M059J (cell line): ENCODE measurements around a stretch of chr19.

- RAMPAGE, long total RNA: no peak
These were observed 13.3 kb downstream of the ARRDC2 start for GRCh38 chr19:18021026-18021948.

GRCh38 chr19:18155316-18156226 is 2.6 kb downstream of the PIK3R2 start:
- RAMPAGE, long total RNA: no peak

GRCh38 chr19:18157161-18157494 is 4.2 kb downstream of the PIK3R2 start:
- RAMPAGE, long total RNA: no peak

- RAMPAGE, long total RNA: no peak
These were observed 5.6 kb downstream of the IFI30 start for GRCh38 chr19:18179178-18179712.

DNA sequence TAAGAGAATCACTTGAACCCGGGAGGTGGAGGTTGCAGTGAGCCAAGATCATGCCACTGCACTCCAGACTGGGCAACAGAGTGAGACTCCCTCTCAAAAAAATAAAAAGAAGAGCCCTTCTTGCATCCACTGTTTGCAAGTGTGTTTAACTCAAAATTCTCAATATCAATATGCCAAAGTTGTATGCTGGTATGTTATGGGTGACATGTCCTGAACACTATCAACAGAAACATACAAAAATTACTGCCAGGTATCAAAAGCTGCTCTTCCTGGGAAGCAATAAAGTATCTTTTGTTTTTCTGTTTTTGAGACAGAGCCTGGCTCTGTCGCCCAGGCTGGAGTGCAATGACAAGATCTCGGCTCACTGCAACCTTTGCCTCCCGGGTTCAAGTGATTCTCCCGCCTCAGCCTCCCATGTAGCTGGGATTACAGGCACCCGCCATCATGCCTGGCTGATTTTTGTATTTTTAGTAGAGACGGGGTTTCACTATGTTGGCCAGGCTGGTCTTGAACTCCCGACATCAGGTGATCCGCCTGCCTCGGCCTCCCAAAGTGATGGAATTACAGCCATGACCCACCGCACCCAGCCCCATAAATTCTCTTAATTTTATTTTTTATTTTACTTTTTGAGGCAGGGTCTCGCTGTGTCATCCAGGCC is 6.3 kb upstream of the MPV17L2 start:
- RAMPAGE, long total RNA: no peak

- RAMPAGE, long total RNA: no peak
These were observed 770 bp downstream of the MPV17L2 start for GRCh38 chr19:18193539-18194436.

DNA sequence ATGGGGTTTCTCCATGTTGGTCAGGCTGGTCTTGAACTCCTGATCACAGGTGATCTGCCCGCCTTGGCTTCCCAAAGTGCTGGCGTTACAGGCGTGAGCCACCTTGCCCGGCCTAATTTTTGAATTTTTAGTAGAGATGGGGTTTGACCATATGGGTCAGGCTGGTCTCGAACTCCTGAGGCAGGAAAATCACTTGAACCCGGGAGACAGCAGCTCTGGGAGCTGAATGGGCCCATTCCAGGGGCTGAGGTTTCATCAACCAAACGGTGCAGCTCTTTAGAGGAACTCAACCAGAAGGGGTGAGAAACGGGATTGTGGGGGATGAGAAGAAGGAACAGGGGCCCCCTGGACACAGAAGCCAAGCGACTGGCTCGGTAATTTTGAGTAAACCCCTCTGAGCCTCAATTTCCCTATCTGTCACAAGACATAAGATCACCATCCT is 712 bp downstream of the IQCN start:
- RAMPAGE, long total RNA: no peak

- RAMPAGE, long total RNA: no peak
These were observed 712 bp downstream of the PGPEP1 start for GRCh38 chr19:18340974-18341646.

- RAMPAGE, long total RNA: no peak
These were observed 4.4 kb downstream of the GDF15 start for GRCh38 chr19:18390026-18391060.

DNA sequence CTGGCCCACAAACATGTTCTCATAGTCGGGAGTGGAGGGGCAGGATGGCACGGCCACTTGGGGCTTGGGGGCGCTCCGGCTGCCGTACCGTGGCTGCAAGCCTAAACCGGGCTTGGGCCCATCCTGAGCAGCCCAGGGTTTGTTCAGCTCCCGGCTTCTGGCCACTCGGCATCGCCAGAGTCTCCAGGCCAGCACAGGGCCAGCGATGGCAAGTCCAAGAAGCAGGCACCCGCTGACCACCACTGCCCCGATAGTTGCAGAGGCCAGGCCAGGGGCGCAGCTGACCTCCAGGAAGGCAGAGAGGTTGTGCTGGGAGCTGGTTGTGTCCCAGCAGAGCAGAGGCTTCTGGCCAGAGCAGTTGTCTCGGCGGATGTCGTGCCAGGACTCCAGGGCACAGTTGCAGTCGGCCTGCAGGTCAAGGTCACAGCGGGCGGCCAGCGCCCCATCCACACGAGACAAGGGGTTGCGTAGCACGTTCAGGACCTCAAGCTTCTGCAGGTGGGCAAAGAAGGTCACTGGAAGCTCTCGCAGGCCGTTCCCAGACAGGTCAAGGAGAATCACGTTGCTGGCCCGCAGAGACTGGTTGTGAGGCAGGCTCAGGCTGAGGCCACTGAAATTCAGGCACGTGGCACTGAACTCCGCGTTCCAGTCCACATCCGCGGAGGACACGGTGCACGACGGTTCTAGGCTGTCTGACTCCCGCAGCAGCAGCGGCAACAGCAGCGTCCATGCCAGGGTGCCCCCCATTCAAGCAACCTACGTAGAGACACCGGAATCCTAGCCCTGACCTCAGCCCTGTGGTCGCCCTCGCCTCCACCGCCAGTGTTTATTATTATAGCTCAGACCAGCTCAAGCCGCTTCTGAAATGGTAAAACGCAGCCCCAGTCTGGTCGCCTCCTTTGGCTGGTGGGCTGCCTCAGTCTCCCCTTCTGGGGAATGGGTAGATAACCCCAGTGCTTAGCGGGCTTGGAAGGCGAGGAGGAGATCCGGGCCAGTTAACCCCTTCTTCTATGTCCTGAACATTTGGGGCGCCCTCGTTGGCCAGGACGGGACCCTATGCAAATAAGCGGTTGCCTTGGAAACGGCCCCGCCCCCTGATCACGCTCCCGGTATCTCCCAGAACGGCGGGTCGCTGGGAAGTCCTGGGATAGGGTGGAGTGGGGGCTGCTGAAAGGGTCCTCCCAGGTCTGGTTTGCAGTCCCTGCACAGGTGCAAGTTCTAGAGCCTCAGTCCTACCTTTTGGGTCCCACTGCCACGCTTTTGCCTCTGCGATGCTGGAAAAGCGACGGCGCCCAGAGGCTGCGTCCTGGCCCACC is 747 bp downstream of the LRRC25 start:
- RAMPAGE, long total RNA: no peak

DNA sequence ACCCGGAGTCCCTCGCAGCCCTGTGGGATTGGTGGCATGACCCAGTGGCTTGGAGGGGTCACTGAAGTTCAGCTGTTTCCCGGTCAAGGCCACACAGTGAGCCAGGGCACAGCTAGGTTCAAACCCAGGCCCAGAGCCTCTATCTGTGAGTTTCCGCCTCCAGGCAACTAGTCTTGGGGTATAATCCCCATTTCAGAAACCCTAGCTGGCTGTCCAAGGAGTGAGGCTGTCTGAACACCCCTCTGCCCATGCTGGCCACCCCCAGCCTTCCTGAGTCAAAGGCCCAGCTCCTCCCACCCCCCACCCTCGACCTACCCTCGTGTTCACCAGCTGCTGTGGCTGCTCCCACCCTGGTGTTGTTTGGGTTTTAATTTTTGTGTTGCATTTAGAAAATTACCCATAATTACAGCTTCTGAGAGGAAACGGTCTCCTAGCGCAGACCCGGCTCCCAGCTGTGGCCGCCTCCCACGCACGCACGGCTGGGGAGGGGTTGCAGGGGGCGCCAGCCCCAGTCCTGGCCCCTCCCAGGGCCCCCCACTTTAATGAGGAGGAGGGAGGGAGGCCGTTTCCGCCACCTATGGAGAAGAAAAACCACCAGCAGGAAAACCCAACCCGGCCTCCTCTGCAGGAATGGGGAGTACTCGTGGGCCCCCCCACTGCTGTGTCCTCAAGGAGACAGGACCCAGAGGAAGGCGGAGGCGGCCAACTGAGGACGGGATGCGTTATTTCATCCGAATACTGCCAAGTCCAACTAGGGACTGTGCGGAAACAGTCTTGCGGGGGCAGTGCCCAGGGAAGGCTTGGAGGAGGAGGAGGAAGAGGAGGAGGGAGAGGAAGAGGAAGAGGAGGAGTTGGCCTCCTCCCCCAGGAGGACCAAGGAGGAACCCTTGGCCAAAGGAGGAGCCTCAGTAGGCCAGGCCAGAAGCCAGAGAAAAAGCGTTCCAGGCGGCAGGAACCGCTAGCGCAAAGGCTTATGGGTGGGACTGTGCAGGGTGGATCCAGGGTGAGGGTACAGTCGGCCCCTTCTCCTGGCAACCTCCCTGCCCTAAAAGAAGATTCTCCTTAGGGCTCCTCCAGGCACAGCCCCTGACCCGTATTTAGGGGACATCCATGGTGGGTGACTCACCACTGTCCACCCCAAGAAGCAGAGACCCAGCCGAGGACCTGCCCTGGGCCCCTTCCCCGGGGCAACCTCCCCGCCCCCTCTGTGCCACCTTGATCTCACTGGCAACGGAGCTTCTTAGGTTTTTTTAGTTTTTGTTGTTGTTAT is 4.0 kb upstream of the SSBP4 start:
- RAMPAGE, long total RNA: no peak

GRCh38 chr19:18416811-18417271 is 2.4 kb upstream of the SSBP4 start:
- RAMPAGE, long total RNA: no peak

DNA sequence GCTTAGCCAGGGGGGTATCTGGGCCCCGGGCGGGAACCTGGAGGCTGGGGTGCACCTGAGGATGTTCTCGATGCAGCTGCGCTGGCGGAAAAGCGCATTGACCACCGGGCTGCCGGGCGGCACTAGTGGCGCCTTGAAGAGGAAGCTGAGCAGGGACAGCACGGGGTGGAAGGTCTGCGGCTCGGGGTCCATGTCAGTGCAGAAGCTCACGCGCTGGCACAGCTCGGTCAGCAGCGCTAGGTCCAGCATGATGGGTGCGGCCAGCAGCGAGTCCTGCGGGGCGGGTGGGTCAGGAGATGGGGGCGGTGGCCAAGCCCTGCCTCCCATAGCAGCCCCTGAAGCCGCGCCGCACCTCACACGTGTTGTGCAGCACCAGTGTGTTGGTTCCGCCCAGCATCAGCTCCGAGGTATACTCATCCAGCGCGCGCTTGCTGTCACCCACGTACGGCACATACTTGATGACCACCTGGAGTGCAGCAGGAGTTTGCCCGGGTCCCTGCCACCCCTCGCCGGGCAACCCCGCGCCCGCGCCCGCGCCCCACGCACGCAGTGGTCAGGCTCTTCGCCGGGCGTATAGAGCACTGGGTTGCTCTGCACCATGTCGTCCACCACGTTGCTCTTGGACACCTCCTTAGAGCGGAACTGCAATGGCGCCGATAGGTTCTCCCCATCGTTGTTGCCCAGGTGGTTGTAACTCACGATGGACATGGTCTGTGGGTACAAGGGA is 2.6 kb downstream of the ISYNA1 start:
- RAMPAGE, long total RNA: no peak

GRCh38 chr19:18514745-18515837 is 6.8 kb downstream of the ELL start:
- RAMPAGE, long total RNA: no peak

- RAMPAGE, long total RNA: no peak
These were observed 567 bp downstream of the REX1BD start for GRCh38 chr19:18588926-18589803.

DNA sequence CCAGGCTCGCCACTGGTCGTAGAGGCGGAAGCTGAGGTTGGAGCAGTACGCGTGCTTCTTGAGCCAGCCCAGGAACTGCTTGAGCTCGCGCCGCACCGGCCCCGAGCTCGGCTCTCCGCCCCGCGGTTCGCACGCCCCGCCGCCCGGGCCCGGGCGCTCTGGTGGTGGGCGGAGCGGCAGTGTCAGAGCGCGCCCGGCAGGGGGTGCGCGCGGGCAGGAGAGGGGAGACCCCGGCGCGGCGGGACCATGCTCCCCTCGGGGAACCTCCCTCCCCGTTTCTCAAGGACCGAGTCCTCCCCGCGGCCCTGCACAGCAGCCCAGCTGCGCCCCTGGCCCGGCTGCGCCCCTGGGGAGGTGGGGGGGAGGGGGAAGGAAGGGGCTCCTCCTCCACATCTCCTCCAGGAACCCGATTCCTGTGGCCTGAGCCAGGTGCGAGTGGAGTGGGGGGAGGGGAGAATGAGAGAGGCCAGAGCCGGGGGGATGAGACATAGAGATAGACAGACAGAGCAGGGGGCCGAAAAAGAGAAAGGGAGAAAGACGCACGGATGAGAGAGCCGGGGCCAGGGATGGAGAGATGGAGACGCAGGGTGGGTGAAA is 5.8 kb downstream of the REX1BD start:
- RAMPAGE, long total RNA: no peak

DNA sequence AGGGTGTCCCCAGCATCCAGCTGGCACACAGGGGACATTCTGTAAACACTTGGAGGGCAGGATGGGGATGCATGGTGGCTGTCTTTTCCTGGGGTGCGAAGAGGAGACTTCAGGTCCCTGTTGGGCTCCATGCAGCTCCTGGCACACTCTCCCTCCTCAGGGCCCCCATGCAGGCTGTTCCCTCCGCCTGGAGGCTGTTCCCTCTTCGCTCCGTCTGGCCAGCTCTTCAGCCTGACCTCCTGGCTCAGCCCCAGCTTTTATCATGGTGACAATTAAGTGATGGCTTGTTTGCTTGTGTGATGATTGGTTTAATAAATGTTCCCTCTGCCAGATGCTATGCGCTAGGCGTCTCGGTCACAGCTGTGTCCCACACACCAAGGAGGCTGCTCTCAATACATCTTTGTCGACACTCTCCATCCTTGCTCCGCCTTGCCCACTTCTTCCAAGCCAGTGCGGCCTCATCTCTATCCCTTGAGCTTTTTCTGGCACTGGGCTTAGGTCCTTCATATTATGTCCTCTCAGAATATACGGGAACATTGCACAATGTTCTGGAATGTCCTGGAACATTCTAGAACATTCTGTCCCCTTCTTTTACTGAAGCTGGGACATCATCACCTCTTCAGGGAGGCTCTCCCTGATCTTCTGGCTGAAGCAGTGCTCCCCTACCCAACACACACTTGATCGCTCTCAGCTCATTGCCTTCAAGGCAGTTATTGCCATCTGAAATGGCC is 7.2 kb upstream of the KLHL26 start:
- RAMPAGE, long total RNA: no peak

- RAMPAGE, long total RNA: no peak
These were observed 49.9 kb downstream of the CRTC1 start for GRCh38 chr19:18733400-18733766.

- RAMPAGE, long total RNA: no peak
These were observed 8.8 kb upstream of the CERS1 start for GRCh38 chr19:18904667-18905303.

DNA sequence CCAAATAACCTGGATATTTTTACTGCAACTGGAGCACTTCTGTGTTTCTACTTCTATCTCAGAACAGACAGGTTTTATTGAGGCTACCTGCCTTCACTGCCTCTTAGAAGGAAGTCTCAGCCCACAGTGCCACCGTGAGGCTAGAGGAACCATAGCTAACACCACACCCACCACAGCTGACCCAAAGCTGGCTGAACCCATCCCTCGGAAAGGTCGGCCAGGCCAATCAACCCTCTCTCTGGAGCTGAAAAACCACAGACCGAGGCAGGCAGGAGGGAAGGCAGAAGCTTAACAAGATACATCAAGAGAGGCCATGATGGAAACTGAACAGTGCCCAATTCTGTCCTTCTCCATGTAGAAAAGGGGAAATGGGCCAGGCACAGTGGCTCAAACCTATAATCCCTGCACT is 6.7 kb downstream of the SUGP2 start:
- RAMPAGE, long total RNA: no peak